ENCODE data around the gene GARNL3.

- PRO-cap: no peak
- RAMPAGE, long total RNA: no peak
Observed at GRCh38 chr9:127130986-127132103, 8.9 kb upstream of the ANGPTL2 start.

GRCh38 chr9:127209157-127209771, 55.3 kb upstream of the GARNL3 start:
- PRO-cap: no peak
- RAMPAGE, long total RNA: no peak

DNA sequence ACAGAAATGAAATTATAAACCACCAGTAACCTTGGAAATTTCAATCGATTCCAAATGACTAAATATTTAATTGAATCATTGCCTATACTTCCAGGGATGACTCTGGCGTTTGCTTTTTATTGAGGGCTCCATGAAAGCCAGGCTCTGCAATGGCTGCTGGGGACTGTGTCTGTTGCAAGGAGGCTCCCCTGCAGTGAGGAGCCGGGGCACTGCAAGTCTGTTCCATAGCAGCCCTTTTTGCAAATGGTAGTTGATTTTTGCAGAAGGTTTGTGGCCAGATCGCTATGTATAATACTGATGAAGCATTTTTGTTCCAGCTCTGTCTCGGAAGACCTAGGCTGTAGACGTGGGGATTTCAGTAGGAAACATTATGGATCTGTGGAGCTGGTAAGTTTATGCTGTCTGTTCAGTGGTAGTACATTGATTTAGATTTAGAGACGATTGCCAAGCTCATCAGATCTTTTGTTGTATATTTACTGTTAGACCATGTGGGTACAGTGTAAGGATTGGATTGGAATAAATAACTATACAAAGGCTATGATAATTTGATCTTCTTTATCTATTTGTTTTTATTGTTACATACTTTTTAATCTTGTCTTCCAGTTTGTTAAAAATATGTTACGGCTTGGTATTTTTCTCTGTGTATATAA, at the start of gene GARNL3:
TSS of gene GARNL3 (plus strand) at position 140 of the 650 bp plus-strand sequence.
- PRO-cap: no peak
- RAMPAGE, long total RNA: no peak

- PRO-cap: no peak
- RAMPAGE, long total RNA: no peak
Observed at GRCh38 chr9:127311187-127311795, 46.7 kb downstream of the GARNL3 start.

DNA sequence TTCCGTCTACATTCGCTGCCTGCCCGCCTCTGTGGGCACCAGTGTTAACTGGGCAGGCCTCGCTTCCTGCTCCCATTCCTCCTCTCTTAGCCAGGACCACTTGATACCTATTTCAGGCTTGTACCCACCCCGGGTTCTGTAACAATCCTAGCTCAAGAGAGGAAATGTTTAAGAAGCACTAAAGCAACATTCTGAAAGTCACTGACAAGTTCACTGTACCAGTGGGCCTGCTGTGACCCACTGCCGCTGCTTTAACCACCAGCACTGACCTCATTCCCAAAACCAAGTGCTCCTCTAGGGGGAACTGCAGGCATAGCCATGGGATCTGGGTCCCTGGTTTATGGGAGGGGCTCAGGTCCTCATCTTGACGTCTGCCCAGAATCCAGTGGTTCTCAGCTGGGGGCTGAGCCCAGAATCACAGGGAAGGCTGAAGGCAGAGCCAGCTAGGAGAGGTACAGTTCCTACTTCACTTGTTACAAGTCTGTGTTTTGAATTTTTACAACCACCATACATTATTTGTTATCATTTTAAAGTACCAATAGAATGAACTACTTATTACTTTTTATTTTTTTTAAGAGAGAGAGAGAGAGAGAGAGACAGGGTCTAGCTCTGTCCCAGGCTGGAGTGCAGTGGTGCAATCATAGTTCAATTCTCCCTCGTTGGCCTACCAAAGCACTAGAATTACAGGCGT, 36.1 kb upstream of the SLC2A8 start:
- PRO-cap: no peak
- RAMPAGE, long total RNA: no peak

DNA sequence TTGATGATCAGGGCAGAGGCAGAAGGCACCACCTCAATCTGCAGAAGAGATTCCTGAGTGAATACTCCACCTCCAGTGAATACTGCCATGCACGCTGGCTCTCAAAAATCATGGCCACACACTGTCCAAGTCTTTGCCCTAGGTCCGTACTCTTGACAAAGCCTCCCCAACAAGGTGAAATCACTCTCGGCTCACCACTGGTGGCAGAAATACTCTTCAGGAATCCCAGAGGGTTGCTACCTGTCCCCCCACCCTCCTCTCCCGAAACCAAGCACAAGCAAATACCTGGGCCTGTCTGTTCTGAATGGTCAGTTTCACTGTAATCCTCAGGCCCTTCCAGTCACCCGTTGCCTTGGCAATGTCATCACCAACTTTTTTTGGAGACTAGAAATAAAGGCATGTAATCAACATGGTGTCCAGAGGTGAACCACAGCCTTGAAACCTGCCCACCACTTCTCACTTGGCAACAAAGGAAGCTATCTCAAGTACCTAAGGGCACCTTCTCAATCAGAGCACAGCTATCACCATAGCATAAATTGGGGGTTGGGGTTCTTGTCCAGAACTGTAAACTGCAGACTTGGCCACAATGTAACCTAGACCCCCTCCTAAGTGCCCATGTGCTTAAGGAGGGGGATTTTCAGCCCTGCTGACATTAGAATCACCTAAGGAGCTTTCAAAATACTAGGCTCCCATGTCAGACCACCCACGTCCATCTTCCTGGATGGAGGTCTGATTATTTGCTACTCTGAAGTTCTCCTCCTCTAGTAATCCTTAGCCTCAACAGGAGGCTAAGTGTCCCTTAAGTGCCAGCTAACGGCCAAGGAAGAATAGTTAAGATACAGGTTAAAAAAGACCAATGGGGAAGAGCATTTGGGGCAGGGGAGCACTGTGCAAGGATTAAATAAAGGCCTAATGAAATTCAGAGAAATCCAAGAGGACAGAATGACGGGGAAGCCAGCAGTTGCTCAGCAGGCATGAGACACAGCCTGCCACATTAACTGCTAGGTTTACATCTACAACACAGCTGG, 1.6 kb downstream of the RPL12 start:
- PRO-cap: no peak
- RAMPAGE, long total RNA: no peak

DNA sequence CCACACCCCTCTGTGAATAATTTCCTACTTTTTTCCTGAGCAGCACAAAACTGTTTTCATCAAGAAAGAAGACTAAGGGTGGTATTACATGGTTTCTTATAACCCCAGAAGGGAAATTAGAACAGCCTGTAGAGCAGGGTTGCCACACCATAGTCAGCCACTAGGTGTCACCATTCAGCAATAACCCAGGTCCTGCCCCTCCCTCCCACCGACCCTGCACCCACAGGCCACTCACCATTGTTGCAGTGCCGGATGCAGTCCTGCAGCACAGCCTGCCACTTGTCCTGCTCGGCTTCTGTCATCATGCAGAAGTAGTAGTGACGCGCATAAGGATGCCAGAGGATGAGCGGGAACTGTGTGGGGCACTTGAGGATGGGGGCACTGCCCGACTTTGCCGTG, 45.4 kb downstream of the NIBAN2 start:
- PRO-cap: no peak
- RAMPAGE, long total RNA: no peak

GRCh38 chr9:127536850-127537629, 31.8 kb downstream of the NIBAN2 start:
- PRO-cap: no peak
- RAMPAGE, long total RNA: no peak

DNA sequence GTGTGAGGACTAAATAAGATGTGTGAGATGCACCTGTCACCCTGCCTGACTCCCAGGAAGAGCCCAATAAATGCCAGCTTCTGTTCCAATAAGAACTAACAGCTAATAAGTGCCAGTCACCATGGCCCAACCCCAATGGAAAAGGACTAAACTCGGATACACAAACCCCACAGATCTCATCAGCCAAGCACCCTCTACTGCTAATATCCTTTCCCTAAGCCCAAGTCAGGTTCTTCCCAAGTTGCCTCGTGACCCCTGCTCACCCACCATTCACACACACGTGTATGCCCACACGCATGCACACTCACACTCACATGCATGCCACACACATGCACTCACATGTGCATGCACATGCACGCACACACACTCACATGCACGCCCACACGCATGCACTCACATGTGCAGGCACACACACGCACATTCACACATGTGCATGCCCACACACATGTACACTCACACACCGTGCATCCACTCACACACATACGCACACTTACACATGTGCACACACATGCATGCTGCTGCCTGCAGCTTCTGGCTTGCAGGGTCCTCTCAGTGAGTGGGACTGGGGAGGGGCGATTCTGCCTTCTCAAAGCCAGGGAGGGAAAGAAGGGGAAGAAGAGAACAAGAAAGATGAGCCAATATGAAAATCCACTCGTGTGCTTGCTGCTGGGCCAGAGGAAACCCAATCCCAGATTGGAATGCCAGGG, 19.7 kb downstream of the NIBAN2 start:
- PRO-cap: no peak
- RAMPAGE, long total RNA: no peak

DNA sequence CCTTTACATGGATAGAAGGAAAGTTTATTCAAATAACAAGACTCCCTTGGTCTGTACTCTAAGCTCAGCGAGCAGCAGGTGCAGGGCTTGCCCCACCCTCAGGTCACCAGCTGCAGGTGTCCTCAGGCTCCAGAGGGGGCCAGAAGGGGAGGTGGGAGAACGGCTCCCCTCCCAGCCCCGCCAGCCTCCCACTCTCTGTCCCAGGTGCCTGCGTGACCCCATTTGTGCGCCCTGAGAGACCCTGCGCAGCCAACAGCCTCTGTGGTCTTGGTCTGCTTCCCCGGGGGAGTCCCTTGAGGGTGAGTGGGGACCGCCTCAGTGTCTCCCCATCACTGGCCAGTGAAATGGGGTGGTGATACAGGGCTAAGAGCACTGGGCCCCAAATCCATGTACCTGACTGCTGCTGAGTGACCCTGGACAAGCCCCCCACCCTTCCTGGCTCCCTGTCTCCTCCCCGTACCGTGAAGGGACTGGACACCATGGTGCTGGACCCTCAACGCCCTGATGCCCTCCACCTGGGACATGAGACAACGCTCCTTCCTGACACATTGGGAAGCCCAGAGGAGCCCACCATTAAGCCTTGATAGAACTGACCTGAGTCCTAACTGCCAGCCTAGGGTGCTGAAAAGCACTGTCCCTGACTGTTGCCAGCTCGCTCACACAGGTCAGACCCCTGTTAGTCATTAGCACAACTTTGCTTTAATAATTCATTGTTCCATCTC, 19.0 kb downstream of the NIBAN2 start:
- PRO-cap: no peak
- RAMPAGE, long total RNA: no peak

- PRO-cap: no peak
- RAMPAGE, long total RNA: no peak
Observed at GRCh38 chr9:127561035-127561302, 7.9 kb downstream of the NIBAN2 start.

- PRO-cap: no peak
- RAMPAGE, long total RNA: no peak
Observed at GRCh38 chr9:127628381-127628808, 16.3 kb downstream of the STXBP1 start.

GRCh38 chr9:127720069-127720460, 4.2 kb downstream of the TTC16 start:
- PRO-cap: no peak
- RAMPAGE, long total RNA: no peak

DNA sequence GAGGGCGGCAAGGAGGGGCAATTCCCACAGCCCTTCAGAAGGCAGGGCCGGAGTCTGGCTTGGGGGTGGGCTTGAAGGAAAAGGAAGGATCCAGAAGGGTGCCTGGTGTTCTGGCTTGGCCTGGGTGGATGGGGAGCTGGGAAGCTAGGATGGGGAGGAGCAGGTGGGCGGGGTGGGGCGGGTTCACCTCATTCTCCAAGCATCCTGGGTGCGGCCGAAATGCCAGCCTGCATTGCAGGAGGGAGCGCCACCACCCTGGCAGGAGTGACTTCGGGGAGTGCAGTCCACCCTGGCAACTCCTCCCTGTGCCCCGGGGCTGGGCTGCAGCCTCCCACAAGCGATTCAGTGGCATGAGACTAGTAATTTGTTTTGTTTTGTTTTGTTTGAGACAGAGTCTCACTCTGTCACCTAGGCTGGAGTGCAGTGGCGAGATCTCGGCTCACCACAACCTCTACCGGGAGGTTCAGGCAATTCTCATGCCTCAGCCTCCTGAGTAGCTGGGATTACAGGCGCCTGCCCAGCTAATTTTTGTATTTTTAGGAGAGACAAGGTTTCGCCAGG, 5.5 kb downstream of the TTC16 start:
- PRO-cap: no peak
- RAMPAGE, long total RNA: no peak

DNA sequence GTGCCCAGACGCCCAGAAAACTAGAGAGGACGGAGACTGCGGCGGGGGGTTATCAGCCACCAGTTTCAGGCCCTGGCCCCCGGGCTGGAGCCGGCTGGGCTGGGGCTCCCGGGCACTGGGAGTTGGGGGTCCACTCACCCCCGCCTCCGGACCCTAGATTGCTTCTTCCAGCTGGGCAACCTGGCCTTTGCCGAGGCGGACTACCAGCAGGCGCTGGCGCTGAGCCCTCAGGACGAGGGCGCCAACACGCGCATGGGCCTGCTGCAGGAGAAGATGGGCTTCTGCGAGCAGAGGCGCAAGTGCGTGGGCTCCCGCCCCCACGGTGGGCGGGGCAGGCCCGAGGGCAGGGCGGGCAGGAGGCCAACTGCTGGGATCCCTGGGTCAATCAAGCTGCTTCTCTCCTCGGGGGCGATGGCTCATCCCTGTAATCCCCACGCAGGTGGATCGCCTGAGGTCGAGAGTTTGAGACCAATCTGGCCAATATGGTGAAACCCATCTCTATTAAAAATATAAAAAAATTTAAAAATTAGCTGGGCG, 8.8 kb downstream of the TTC16 start:
- PRO-cap: no peak
- RAMPAGE, long total RNA: no peak

GRCh38 chr9:127792866-127793923, 7.4 kb downstream of the CDK9 start:
- PRO-cap: no peak
- RAMPAGE, long total RNA: no peak

- PRO-cap: no peak
- RAMPAGE, long total RNA: no peak
Observed at GRCh38 chr9:127838387-127839249, 15.8 kb downstream of the ENG start.

GRCh38 chr9:127898351-127898732, 1.1 kb downstream of the ST6GALNAC6 start:
- PRO-cap: no peak
- RAMPAGE, long total RNA: no peak

DNA sequence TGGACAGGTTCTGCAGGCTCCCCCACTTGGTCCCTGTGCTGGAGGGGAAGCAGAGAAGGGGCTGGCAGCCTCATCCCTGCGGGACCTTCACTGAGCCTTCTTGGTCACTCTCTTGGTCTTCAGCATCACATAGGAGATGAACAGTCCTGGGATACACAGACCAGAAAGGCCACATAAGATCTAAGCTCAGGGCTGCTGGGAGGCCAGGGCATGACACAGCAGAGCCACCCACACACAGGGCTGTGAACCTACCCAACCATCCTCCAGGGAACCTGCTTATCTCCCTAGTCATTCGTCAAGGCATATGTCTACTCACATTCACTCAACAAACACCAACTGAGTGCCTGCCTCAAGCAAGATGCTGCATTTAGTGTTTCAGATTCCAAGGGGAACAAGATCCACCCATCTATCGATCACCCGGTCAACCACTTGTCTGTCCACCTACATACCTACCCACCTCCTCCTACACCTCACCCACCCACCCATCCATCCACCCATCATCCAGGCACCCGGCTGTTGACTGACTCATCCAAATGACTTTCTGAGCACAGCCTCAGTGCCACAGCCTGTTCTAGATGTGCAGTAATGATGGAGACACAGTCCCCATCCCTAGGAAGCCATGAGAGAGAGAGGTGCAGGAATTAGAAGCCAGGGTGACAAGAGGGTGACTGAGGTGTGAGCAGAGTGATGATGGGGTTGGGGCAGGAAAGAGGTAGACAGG, 1.9 kb downstream of the DPM2 start:
- PRO-cap: no peak
- RAMPAGE, long total RNA: no peak

DNA sequence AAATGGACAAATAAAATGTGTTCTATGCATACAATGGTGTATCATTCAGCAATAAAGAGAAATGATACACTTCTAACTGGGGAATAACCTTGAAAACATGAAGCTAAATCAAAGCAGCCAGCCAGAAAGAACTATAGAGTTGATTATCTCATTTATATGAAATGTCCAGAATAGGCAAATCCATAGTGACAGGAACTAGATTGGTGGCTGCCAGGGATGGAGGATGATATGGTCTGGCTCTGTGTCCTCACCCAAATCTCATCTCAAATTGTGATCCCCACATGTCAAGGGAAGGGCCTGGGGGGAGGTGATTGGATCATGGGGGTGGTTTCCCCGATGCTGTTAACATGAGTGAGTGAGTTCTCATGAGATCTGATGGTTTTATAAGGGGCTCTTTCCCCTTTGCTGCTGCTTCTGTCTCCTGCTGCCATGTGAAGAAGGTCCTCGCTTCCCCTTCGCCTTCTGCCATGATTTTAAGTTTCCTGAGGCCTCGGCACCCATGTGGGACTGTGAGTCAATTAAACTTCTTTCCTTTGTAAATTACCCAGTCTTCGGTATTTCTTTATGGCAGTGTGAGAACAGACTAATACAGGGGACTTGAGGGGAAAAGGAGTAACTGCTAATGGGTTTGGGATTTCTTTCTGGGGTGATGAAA, 21.4 kb downstream of the EEIG1 start:
- PRO-cap: no peak
- RAMPAGE, long total RNA: no peak

Data from OCI-LY7 (cell line).